Pericardium fibroblast (primary cell): Measurements from ENCODE around the genes PITPNA and SERPINF2.

DNA sequence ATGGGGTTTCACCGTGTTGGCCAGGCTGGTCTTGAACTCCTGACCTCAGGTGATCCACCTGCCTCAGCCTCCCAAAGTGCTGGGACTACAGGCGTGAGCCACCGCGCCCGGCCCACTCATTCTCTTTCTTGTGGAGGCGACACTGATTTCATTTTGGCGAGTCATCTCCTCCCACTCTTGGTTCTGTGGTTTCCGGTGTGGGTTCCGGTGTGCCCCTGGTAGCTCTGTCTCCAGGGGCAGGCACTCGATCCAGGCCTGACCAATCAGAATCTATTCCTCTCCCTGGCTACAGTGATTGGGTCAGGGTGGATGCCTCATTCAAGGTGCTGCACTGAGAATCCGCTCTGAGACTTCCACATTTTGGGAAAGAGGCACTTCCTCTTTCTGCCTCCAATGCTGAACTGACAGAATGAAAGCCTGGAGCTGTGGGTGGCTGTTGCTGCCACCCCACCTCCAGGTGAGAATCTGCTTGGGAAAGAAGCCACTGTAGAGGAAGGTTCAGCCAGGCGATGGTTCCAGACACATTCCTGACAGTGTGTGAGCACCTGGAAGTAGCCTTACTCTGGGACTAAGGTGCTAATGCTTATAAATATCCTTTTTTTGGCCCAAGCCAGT is 7.2 kb upstream of the CRK start:
- RAMPAGE, long total RNA: no peak

DNA sequence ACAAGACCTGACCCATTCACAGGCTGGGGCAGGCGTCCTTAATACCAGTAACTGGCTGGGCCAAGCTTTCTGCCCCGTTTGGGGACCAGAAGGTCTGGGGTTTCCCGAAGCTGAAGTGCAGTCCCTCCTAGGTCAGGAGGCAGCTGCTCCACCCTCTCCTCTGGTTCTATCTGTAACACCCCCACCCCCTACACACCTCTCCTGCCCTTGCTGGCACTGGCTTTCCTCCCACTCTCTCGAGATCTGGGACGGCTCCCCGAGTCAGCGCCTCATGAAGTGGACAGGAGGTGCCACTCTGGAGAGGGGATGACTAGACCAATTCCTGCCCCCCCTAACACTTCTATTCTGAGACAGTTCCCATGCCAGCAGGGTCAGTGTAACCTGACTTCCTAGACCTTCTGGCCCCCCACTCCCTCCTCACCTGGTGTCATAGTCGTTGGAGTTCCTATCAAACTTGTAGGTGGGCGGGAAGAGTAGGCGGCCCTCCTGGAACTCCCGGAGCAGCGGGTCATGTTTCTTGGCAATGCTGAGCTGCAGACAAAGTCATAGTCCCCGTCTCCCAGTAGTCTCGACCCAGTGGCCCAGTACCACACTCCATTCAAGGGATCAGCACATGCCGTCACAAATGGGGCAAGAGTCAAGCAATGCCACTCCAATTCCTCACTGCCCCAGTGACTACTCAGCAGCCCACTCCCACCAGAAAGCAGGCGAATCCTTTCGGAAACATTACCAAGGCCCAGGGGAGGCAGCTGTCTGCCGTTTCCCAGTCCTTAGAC is 9.7 kb downstream of the INPP5K start:
- RAMPAGE, long total RNA: no peak

DNA sequence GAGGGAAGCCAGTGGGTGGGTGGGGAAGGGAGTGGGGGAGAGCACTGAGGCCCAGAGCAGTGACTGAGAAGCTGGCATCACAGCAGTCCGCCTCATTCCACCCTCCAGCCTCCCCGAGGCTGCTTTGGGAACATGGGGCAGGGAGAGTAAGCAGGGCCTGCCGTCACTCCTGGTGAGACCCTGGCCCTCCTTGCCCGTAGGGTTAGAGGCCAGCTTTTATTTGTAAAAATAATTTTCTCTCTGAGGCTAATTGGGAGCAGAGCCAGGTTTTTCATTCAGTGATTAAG is 4.2 kb upstream of the INPP5K start:
- RAMPAGE, long total RNA: no peak

- RAMPAGE, long total RNA: no peak
Observed at GRCh38 chr17:1562181-1563082, at the start of gene PITPNA. PITPNA (minus strand) TSS chr17:1562792.

GRCh38 chr17:1627134-1628089 is 1.2 kb downstream of the SLC43A2 start:
- RAMPAGE, long total RNA: no peak

GRCh38 chr17:1715807-1716973 is 6.0 kb upstream of the TLCD2 start:
- RAMPAGE, long total RNA: start-site peak on the minus strand at chr17:1716206-1716267, 334 and 295 reads in 2 replicates

DNA sequence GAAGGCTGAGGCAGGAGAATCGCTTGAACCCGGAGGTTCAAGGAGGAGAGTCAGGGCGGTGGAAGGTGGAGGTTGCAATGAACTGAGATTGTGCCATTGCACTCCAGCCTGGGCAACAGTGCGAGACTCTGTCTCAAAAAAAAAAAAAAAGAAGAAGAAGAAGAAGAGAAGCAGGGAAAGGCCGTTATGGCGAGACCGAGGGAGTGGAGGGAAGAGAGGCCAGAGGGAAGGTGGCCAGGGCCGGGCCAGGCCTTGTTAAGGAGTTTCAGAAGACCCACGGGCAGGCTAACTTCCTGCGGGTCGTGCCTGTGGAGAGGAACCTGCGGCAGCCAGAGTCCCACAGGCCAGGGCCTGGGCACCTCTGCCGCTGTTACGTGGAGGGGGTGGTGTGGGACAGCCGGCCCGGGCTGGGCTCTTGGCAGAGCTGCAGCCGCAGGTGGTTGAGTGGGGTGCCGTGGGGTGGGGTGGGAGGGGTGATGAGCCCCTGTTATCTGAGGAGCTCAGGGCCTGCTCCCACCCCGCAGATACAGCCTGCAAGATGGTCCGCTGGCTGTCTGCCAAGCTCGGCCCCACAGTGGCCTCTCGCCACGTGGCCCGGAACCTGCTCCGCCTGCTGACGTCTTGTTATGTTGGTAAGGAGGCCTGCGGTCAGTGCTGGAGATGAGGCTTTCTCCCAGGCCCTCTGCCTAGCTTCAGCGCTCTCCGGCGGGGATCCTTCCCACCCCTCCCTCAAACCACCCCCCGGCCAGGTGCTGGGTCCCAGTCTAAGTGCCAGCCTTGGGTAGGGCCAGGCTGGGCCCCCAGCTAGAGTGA is 5.6 kb downstream of the WDR81 start:
- RAMPAGE, long total RNA: no peak

- RAMPAGE, long total RNA: no peak
Observed at GRCh38 chr17:1730669-1731370, 6.3 kb downstream of the WDR81 start.

- RAMPAGE, long total RNA: no peak
Observed at GRCh38 chr17:1736231-1736935, 6.3 kb upstream of the SERPINF2 start.

- RAMPAGE, long total RNA: no peak
Observed at GRCh38 chr17:1742339-1743032, at the start of gene SERPINF2. SERPINF2 (plus strand) TSS chr17:1742871.

GRCh38 chr17:1787548-1788357 is 25.9 kb downstream of the SERPINF1 start:
- RAMPAGE, long total RNA: no peak

- RAMPAGE, long total RNA: no peak
Observed at GRCh38 chr17:1871697-1872295, 42.0 kb downstream of the RPA1 start.

DNA sequence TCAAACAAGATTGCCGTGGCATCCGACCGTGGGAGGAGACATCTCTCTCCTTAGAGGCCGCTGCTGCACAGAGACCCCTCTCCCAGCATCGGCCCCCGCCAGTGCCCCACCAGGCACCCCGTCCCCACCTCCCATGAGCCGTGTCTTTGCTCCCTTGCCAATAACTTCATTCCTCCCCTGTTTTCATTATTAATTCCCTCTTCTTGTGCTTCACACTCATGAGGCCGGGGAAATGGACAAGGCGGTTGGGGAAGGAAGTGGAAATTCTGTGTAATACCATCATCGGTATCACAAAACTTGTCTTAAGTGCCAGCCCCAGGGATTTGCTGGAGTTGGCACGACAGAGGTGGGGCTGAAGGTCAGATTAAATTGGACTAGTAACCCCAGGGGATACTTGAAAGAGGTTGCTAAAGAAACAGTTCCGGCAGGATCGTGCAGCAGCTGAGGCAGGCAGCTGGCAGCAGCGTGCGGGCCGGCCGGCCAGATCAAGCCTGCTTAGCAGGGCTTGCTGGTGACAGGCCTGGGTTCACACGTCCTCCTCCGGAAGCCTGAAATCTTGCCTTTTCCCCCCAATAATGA is 66.8 kb downstream of the RTN4RL1 start:
- RAMPAGE, long total RNA: no peak

DNA sequence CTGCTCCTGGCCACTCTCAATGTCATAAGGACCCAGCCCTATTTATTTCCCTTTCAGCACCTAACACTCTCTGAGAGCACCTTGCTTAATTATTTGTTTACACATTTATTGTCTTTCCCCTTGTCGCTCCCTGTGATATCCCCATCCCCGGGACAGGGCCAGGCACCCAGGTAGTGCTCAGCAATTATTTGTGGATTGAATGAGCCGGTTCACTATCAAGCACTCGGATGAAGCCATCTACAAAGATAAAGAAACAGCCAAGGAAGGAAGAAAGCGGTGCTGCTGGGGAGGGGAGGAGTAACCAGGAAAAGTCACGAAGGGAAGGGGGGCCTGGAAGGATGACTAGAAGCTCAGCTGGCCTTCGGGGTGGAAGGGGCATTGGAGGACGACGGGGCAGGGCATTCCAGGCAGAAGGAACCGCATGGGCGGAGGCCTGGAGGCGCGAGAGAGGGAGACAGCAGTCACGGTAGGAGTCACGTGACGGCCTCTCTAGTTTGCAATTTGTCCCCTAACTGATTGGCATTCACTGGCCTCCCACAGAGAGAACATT is 64.1 kb downstream of the RTN4RL1 start:
- RAMPAGE, long total RNA: no peak

GRCh38 chr17:2027658-2028024 is 2.3 kb upstream of the DPH1 start:
- RAMPAGE, long total RNA: no peak

- RAMPAGE, long total RNA: no peak
Observed at GRCh38 chr17:2056883-2057704, 2.2 kb downstream of the HIC1 start.

- RAMPAGE, long total RNA: no peak
Observed at GRCh38 chr17:2058284-2059802, 3.9 kb downstream of the HIC1 start.

DNA sequence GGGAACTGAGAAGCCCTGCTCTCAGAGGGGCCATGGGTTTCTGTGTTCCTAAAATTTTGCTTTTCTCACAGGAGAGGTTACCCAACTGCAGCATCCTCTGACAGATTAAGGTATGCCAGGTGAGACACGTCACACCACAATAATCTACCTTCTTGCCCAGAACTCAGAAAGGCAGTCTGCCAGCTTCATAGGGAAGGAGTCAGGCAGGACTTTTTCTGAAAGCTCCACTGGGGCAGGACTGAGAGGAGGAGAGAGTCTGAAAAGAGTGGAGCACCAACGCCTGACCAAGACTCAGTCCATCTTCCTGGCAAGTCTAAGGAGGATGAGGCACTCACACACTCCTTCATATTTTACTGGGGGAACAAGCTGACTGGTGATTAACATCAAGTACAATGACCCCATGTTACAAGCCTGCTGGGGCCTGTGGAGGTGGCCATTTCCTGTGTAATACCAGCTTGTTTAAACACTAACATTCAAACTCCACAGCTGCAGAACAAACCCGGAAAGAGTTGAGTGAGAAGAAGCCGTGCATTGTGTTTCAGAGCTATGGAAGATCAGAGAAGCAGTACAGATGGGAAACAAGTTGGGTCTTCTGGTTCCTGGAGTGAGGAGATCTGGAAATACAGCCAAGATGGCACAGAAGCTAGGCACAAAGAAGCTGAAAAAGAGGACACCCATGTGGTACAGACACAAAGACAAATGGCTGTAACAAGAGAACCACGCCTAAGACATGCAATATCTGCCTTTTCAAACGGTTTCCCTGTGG is 122.4 kb downstream of the HIC1 start:
- RAMPAGE, long total RNA: no peak

DNA sequence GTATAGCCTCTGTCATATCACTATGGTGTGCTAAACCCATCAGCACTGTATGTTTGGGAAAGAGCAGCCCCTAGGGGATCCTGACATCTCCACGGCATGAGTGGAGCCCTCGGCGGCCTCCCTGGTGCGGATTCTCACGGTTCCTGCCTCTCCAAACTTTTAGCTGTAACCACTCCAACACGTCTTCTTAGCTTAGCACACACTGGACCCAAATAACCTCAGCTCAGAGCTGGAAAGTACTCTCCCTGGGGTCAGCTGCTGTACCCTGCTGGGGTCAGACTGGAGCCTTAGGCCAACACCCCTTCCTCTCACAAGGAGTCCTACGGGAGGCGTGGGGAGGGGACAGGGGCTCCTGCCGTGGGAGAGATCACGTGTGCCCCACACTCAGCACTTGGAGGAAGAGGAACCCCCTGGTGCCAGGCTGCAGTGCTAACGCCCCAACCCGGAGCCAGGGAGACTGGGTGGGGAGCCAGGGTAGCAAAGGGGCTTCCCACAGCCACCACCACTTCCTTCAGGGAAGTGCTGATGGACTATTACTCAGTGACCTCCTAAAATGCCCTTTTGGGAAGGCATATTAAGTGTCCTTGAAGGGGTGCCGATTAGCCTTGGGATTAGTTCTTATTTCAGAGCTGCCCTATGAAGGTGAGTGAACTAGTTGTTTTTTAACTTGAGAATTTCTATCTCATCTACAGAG is 124.0 kb downstream of the HIC1 start:
- RAMPAGE, long total RNA: no peak

GRCh38 chr17:2335564-2335796 is 777 bp downstream of the TSR1 start:
- RAMPAGE, long total RNA: no peak